ENCODE data around the gene KIF1B.

DNA sequence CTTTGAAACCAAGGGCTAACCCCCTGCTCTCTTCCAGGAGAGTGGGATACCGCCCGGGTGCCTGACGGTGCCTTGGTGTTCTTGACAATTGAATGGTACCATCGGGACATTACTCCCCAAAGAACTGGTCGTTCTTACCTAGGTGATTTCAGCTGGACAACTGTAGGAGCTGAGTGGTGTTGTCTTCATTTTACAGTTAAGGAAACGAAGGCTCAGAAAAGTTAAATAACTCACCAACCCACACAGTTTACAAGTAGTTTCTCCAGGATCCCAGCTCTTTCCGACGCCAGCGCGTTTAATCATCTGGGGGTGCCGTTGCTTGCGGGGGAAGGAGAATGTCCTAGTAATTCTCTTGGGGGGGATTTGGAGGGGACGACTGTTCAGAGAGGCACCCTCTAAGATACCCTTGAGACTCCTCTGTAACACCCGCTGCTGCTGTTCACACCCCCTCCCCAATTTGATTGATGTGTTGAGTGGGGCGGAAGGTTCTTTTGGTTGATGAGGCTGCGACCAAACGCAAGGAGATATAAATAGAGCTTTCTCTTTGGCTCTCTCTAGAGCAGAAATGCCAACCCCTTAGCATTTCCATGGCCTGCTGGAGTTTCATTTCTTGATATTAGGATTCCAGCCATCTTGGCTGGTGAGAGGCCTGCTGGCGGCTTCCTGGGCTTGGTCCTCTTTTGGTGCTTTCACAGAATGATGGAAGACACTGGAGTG, 1.8 kb downstream of the PIK3CD start:
- PRO-cap, result no peak
- RRBS, result no CpG with 5 or more reads among the region's 18 CpGs

GRCh38 chr1:9728993-9729916, 77.7 kb downstream of the PIK3CD start:
- PRO-cap, result no peak
- RRBS, result 90% methylated on average over 2 of the region's 29 CpGs

DNA sequence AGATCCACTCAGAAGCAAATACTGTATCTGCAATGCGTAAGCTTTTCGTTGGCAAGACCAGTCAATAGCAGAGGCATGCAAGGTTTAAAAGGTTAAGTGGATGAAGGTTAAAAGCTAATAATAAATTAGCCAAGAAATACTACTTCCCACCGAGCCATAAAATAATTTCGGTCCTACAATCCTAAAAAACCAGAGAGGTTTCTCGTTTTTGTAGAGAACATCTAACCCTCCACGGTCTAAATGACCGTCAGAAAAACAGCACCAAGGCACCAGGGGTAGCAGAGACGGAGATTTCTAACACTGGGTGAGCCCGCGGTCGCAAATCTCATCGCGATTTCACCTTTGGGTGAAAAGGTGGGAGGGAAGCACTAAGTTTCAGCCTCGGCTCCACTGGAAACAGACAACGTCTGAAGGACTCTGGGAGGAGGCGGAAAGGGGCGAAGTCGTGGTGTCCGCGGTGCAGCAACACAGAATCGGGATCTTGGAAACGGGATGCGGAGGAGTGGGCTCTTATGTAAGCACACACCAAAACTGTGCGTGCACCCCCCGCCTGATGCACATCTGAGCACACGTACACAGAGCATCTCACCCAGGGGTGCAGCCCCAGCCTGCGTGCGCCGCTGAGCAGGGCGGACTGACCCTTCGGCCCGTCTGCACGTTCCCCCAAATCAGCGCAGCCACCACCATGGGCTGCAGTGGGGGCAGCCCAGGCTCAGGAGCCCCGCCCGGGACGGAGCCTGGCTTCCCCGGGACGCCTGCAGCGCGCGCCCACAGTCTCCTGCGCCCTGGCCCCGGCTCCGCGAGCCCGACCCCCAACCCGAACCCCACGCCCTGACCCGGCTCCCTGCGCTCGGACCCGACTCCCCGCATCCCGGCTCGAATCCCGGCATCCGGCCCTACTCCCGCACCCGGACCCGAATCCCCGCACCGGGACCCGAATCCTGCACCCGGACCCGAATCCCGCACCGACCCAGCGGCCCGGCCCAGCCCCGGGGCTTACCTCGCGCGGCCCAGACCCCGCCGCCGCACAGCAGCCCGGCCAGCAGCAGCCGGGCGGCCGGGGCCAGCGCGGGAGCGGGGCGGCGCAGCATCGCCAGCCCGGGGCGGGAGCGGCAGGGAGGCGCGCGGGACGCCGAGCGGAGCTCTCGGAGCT, 746 bp downstream of the CLSTN1 start:
- PRO-cap, result no peak
- RRBS, result 2% methylated on average over 36 of the region's 97 CpGs

DNA sequence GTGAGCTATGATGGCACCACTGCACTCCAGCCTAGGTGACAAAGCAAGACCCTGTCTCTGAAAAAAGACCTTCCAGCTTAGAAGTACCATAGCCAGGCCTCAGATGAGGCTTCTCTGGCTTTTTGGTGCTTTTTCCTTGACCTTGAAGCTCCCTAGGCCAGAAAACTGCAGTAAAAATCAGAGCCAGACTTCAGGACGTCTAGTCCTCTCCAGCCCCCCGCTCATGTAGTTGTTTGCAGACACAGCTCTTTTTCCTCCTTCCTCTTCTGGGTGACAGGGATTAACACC, 9.7 kb upstream of the CLSTN1 start:
- PRO-cap, result no peak
- RRBS, result no CpG with 5 or more reads among the region's 2 CpGs

- PRO-cap, result no peak
- RRBS, result 54% methylated on average over 6 of the region's 18 CpGs
These were observed 19.1 kb upstream of the CLSTN1 start for GRCh38 chr1:9842677-9843382.

DNA sequence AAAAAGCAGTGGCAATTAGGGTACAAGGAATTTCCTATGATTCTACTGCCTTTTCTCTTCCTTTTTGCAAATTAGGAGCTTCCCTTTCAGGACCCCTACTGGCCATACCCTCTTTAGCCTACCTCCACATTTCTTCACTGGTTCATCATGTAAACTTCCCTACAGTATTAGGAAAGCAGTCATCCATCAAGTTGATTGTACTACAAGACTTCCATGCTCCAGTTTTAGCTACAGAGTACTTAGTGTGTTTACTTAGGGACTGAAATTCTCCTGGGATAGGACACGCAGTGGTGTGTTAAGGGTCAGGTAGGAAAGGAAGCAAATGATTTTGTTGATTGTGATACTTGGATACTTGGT, 1.7 kb downstream of the UBE4B start:
- PRO-cap, result no peak
- RRBS, result no CpG with 5 or more reads among the region's 1 CpG

- PRO-cap, result no peak
- RRBS, result no CpG with 5 or more reads among the region's 9 CpGs
These were observed 39.4 kb upstream of the KIF1B start for GRCh38 chr1:10170822-10171451.

DNA sequence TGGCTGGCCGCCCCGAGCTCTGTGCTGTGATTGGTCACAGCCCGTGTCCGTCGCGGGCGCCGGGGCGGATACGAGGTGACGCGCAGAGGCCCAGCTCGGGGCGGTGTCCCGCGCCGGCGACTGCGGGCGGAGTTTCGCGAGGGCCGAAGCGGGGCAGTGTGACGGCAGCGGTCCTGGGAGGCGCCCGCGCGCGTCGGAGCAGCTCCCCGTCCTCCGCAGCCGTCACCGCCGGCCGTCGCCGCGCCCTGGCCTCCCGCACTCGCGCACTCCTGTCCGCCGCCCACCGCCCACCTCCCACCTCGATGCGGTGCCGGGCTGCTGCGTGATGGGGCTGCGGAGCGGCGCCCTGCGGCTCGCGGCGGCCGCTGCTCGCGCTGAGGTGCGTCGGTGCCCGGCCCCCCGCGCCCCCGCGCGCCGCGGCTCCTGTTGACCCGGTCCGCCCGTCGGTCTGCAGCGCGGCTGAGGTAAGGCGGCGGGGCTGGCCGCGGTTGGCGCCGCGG, at the start of gene KIF1B:
Gene KIF1B, plus strand, starts transcription at position 156 of the 500 bp plus-strand sequence.
- PRO-cap, result bidirectional peak, plus-strand start at position 159 of the sequence, minus-strand start outside the sequence
- RRBS, result 1% methylated on average over 60 of the region's 84 CpGs

GRCh38 chr1:10280500-10280805, 70.1 kb downstream of the KIF1B start:
- PRO-cap, result no peak
- RRBS, result no CpG with 5 or more reads among the region's 1 CpG

- PRO-cap, result no peak
- RRBS, result no CpG with 5 or more reads among the region's 6 CpGs
These were observed 92.3 kb downstream of the KIF1B start for GRCh38 chr1:10302622-10303083.

GRCh38 chr1:10387418-10388213, 11.2 kb upstream of the PGD start:
- PRO-cap, result unidirectional peak, minus-strand start at chr1:10387960
- RRBS, result no CpG with 5 or more reads among the region's 5 CpGs

GRCh38 chr1:10425675-10426464, 4.4 kb upstream of the CENPS start:
- PRO-cap, result no peak
- RRBS, result no CpG with 5 or more reads among the region's 28 CpGs

GRCh38 chr1:10451285-10452317, 1.8 kb downstream of the CORT start:
- PRO-cap, result no peak
- RRBS, result 30% methylated on average over 6 of the region's 19 CpGs

DNA sequence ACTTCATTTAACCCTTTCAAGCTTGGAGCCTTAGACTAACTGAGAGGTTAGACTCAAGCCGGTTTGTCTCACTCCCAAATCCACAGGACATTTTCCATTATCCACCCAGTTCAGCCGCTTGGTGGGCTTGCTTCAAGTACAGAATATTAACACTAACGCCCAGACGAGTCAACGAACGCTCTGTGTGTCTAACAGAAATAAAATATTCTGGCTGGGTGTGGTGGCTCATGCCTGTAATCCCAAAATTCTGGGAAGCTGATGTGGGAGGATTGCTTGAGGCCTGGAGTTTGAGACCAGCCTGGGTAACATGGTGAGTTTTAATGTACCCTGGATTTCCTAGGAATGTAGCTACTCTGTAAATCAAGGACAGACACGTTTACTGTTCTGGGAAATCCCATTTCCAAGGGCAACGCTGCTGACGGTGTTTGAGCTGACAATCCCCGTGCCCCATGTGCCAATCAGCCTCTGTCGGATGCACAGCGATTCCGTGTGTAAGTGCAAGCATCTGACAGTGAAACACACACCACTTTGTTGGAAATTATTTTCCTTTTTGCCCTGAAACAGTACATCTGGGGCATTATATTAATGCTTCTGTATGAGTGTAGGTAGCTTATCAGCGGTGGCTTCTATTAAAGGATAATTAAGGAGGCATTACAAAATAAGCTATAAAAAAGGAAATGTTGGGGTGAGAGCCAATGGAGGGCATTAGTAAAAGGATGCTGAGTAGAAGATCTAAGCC, 8.0 kb downstream of the CORT start:
- PRO-cap, result no peak
- RRBS, result no CpG with 5 or more reads among the region's 14 CpGs

DNA sequence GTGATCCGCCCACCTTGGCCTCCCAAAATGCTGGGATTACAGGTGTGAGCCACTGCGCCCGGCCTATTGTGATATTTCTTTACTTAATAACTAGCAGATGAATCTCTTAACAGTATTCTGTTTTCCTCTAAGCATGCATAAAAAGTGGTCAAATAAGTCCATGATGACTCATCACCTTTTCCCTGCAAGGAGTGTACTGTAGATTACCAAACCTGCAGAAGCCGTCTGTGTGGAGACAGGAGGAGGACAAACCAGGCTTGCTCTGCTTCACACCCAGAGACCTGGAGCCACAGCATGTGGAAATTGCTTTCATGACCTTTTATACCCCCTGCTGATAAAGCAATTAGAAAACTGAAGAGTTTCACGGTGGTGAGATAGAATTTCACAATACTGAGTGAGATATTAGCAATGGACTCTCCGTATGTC, 9.3 kb downstream of the CORT start:
- PRO-cap, result no peak
- RRBS, result no CpG with 5 or more reads among the region's 6 CpGs

DNA sequence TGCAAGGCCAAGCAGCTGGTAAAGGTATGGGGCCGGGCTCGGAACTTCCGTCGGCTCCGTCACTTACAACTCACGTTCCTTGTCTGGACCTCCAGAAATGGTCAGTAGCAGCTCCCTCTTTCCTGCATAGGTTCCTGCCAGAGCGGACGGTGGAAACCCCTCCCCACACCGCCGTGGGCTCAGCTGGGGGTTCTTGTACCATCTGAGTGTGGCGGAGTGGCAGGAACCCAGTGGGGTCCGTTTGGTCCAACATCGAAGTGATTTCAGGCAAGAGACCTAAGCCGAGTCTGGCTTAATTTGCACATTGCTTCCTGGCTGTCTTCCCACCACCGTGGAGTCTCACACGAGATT, 563 bp downstream of the DFFA start:
- PRO-cap, result no peak
- RRBS, result no CpG with 5 or more reads among the region's 16 CpGs

DNA sequence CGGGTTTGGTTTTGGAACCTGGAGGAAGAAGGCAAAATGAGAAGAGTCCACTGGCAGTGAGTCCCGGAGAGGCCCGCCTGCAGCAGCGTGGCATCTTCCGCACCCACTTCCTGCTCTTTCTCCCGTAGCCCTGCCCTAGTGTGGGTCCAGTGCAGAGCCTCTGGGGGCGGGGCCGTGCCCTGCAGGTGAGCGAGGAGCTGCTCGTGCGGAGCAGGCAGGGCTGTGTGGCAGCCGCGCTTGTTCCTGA, 66.5 kb downstream of the PEX14 start:
- PRO-cap, result no peak
- RRBS, result no CpG with 5 or more reads among the region's 13 CpGs

GRCh38 chr1:10557345-10557691, 82.6 kb downstream of the PEX14 start:
- PRO-cap, result no peak
- RRBS, result no CpG with 5 or more reads among the region's 7 CpGs

DNA sequence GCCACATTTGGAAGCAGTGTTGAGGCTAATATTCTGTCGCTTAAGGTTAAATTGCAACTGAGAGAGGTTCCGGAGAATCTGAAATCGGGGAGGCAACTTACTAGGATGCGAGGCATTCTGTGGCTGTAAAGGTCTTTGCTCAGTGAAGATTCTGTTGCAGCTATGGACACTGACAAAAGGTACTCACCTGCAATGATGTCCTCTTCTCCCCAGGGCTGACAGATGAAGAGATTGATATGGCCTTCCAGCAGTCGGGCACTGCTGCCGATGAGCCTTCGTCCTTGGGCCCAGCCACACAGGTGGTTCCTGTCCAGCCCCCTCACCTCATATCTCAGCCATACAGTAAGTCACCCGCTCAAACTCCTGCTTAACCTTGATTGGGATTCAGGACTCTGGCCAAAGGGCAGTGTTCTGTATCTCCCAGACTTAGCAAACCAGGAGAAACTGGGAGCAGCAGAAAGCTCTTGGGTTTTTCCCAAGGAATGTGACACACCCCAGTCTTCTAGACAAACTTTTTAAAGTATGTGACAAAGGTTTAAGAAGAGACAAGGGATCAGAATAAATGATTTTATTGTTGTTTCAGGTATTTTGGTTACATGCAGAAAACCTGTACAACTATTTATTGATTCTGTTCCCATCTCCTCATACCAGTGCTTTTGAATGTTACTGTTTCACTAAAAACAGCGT, 124.4 kb downstream of the PEX14 start:
- PRO-cap, result no peak
- RRBS, result no CpG with 5 or more reads among the region's 9 CpGs

DNA sequence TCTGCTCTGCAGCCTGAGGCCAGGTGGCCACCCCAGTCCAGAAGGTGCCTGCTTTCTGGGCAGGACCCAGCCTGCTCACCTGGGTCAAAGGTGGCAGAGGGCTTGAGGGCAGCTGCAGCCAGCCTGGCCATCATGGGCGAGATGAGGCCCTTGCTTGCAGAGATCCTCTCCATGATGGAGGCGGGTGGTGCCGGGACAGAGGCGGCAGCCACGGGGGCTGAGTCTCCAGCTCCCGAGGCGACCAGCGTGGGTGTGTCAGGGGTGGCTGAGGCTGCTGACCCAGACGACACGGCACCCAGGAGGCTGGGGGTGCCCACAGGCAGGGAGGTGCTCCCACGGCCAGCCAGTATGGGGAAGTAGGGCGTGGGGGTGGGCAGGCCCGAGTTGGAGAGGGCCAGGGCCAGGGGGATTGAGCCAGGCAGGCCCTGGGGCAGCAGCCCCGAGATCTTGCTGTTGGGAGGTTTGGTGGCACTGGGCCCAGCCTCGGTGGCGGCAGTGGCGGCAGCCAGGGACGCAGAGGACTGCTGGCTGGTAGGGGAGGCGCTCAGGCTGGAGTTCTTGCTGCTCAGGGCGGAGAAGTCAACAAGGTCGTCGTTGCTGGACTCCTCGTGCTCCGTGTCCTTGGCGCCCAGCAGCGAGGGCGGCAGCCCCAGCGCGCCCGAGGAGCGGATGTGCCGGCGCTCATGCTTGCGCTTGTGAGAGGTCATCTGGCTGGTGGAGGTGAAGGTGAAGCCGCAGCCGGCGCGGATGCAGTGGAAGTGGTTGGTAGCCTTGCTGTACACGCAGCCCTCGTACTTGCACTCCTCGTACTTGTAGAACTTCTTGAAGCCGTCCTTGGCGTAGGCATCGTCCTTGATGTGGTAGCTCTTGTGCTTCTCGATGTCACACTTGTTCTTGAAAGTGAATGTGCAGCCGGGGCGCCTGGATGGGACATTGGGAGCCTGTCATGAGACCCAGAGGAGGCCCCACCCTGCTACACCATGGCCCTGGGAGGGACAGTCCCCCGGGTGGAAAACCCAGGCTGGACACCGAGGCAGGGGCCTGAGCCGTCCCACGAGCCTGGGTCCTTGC, 142.8 kb downstream of the CASZ1 start:
- PRO-cap, result no peak
- RRBS, result 96% methylated on average over 8 of the region's 51 CpGs